Fibroblast of the aortic adventitia (primary cell): ENCODE data around the genes FLACC1 and FAM117B.

DNA sequence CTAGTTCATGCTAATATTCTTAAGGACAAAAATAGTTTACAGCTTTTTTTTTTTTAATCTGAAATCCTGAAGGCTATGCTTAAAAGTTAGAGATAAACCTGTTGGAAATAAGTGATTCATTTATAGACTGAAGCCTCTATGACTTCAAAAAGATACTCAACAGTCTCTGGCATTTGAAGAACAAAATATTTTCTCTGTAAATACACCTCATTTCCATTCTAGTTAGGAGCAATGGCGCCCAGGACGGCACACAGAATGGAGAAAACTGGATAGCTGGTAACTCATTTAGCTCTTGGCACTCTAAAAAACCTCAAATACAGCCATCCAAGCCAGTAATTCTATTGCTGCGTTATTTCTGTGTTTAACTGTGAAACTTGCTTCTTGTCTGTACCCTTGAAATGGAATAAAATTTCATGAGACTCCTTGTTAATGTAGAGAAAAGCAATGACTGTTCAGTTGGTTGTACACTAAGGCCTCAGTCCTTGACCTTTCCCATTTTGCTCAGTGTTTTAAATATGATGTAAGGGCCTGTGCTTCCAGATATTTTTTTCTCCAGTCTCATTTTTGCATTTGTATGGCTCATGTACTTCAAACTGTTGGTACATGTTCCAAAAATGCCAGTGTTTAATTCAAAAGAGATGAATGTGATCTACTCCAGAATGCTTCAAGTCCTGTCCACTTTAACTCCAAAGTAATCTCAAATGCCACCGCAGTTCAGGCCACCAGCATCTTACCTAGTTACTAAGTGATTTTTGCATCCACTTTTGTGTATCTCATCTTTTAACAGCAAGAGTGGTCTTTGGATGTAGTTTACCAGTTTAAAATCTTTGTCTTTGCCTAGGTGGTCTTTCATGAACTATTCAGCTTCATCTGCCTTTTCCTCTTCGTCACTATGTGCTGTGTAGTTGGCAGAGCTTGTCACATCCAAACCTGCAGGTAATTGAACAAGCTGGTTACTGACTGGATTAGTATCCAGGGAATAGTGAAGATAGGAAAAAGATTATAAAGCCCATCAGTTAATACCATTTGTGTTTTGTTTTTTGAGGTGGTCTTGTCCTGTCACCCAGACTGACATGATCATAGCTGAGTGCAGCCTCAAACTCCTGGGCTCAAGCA, 15.5 kb downstream of the BZW1 start:
- CAGE, long polyA plus RNA = no peak

GRCh38 chr2:200831181-200831488, 19.4 kb downstream of the BZW1 start:
- CAGE, long polyA plus RNA = no peak

- CAGE, long polyA plus RNA = no peak
Observed at GRCh38 chr2:200853379-200853607, 11.2 kb downstream of the CLK1 start.

DNA sequence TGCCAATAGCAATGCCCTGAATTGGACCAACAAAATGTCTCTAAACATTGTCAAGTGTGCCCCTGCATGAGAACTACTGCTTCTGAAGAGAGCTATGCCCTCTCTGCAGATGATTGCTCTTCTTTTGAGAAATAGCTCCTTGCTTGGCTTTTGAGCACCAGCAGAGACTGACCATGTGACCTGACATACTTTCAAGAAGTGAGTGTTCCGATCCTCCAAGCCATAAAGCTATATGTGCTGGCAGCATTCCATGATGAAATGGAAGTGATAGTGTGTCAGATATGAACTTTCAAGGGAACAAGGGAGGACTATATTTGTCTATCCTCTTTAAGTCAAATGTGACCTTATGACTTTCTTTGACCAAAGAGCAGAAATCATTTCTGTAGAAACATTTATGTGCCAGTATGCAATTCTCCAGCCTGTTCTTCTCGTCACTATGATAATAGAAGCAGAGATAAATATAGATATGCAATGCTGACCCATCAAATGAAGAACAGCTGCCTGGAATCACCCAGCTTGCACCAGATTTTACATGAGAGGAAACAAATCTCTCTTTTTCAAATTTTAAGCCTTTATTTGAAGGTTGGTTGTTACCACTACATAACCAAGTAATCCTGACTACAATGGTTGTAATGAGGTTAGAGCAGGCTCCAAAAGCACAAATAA, 14.4 kb downstream of the HYCC2 start:
- CAGE, long polyA plus RNA = no peak

DNA sequence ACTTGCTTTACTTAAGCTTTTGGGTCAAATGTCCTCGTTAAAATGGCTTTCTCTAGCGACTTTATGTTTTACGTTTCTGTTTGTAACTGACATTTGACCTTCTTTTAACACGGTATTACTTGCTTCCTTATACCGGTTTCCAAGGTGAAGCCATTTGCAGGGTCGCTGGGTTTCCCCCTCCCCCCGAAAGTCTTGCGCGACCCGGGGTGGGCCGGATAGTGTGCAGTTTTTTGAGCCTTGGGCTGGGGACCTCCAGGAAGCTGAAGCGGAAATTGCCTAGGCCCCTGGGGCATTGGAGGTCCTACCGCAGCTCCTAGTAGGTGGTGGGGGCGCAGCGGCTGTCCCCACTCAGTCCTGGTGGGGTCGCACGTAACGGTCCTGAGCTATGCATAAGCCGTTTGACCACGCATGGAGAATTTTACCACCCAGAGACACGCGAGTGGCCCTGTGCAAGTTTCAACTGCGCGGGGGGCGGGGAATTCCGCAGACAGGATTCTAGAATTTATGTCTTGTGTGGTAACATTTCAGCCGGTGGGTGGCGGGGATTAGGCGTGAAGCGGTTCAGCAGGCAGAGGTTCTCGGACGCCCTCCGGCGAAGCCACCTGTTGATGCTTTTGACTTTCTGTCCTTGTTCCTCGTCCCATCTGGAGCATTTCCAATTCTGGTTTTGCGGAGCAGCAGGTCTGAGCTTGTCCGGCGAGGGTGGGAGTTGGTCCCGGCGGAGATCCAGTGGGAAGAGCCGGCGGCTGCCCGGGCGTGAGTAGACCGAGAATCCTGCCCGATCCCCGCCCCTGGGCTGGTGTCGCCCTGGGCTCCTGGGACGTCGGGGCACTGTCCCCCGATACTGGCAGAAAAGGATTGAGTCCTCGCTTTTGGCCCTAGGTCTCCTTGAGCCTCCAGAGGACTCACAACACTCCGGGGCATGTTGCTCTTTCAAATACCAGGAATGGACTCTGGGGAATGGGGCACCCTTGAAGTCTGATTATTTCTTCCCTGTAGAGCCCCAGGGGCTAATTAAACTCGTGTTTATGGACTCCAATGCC, 2.5 kb downstream of the CFLAR start:
- CAGE, long polyA plus RNA = no peak

DNA sequence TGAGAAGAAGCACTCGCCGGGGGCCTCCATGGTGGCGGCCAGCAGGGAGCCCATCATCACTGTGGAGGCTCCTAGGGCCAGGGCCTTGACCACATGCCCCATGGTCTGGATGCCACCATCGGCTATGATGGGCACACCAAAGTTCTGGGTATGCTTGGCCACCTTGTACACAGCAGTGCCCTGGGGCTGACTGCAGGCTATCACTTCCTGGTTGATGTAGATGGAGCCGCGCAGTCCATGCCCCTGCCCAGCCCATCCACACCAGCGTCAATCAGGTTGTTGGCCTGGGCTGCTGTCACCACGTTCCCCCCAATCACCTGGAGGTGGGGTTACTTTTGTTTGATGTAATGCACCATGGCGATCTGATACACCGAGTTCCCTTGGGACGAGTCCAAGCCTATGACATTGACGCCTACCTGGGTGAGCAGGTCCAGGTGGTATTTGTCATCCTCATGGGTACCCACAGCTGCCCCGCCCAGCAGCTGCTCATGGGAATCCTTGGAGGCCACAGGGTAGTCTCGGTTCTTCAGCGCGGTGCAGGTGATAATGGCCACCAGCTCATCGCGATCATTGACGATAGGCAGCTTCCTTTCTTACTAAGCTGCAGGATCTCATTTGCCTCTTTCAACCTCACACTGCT, 22.0 kb downstream of the CFLAR start:
- CAGE, long polyA plus RNA = no peak

DNA sequence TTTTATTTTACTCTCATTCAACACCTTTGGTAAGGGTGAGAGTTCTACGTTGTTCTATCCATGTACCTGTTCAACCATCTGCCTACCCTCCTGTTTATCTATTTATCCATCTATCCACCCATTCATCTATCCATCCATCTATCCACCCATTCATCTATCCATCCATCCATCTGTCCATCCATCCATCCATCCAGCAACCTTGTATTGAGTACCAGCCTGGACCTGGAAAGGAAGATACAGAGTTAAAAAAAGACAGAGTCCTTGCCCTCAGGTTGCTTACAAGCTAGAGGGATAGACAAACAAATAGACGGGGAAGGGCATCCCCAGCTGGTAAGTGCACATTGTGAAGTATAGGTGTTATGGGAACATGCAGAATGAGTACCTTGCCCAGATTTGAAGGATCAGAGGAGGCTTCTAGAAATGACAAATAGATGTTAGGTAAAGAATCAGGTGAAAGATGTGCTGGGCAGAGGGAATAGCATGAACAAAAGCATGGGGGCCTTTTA, 26.7 kb downstream of the CASP10 start:
- CAGE, long polyA plus RNA = no peak

- CAGE, long polyA plus RNA = no peak
Observed at GRCh38 chr2:201283156-201283355, 22.7 kb downstream of the CASP8 start.

GRCh38 chr2:201357073-201357737, at the start of gene FLACC1:
FLACC1 (minus strand) TSS chr2:201357345.
- CAGE, long polyA plus RNA = no peak

GRCh38 chr2:201758977-201759577, 21.7 kb downstream of the ALS2 start:
- CAGE, long polyA plus RNA = no peak

- CAGE, long polyA plus RNA = no peak
Observed at GRCh38 chr2:201995868-201996413, 37.7 kb upstream of the FZD7 start.

GRCh38 chr2:202161397-202161918, 76.9 kb downstream of the SUMO1 start:
- CAGE, long polyA plus RNA = no peak

DNA sequence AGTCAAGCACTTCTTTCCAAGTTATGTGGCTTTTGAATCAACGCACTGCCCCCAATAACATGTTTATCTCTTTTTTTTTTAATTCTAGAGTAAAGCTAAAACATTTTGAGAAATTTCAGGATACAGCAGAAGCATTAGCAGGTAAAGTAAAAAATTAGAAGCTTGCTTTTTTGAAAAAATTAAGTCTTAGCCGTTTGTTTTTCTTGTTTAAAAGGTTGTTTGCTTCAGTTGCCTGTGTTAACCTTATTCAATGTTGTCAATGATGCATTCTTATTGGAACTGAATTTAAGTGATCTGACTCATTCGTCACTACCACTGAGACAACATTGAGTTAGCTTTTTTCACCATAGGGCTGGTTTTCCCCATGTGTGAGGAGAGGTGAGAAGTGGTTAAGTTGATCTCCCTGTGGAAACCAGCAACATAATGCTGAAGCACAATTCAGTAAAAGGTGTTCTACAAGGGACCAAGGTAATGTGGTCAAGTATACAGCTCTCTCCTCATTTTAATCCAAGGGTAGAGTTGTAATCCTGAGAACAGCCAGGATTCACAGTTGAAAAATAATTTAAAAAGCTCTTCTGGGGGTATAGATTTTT, 12.4 kb downstream of the NOP58 start:
- CAGE, long polyA plus RNA = no peak

DNA sequence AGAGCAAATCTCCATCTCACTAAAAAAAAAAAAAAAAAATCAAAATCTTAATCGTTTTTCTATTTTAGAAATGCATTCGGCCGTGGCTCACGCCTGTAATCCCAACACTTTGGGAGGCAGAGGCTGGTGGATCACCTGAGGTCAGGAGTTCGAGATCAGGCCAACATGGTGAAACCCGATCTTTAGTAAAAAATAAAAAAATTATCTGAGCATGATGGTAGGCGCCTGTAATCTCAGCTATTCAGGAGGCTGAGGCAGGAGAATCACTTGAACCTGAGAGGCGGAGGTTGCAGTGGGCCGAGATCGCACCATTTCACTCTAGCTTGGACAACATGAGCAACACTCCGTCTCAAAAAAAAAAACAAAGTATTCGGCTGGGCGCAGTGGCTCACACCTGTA, 22.9 kb downstream of the NOP58 start:
- CAGE, long polyA plus RNA = no peak

DNA sequence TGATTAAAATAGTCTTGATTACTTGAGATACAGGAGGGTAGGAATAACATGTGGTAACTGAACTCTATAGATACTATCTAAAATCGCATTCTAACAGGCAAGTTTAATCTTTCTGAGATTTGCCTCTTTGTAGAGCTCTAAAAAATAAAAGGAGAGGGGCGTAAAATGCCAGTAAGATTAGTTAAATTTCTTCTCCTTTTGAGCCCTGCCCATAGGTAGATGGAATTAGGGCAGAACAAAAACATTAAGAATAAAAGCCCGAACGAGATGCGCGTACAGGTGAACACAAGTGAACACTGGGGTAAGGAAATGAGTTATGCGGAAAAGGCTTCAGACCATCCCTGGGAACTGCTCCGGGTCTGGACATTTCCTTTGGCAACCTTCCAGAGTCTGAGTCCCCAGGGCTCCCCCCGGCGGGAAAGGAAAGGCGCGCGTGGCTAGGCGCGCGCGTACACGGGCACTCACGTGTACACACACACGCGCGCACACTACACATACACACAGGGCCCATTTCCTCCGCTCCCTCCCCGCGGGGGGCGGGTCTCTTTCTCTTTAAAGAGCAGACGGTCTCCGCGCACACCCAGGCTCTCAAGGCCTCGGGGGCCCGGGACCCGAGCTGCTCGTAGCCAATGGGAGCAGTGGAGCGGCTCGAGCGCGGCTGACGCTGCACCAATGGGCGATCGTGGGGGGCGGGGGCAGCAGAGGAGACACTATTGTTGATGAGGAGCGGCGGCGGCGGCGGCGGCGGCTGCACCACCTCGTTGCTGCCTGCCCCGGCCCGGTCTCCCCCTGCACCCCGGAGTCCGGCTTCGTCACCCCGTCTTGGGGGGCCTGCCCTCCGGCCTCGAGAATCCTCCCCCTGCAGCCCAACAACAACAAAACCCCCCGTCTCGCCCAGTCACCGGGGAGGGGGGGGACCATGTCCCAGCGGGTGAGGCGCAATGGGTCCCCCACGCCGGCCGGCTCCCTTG, at the start of gene FAM117B:
TSS of gene FAM117B (plus strand) at position 701 of the 971 bp plus-strand sequence.
- CAGE, long polyA plus RNA = no peak

DNA sequence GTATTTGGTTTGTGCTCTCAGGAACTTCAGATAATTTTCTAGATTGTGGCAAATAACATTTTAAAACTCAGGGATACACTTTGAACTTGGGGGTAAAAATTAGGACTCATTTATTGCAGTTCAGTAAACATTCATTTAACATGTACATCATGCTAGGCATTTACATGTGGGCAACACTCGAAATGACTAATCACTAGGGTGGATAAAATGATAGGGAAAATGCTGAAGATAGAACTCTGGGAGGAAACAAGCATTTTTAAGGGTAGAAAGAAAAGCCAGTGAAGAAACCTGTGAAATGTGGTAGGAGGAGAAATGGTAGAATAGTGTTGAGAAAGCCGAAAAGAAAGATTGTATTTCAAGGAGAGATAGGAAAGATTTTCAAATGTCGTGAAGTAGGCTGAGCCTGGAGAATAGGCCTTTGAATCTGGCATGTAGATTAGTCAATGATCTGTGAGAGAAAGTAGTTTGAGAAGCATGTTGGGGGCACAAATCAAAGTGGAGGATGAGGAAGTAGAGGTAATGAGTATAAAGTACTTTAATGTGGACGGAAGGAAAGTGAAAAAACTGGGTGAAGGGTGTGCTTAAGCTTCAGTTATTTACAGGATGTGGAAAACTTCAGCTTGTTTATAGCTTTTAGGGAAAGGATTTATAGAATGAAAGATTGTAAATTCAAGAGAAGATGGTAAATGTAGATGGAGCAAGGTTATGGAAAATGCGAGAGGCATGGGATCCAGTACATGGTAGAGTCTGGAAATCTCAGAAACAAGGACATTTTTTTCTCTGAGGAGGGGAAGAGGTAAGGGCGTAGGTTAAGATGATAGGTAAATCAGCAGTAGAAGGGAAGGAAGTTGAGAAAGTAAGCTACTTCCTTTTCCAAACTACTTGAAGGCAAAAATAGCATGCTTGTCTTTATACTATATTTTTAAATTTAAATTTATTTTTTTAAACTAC, 8.1 kb downstream of the FAM117B start:
- CAGE, long polyA plus RNA = no peak

DNA sequence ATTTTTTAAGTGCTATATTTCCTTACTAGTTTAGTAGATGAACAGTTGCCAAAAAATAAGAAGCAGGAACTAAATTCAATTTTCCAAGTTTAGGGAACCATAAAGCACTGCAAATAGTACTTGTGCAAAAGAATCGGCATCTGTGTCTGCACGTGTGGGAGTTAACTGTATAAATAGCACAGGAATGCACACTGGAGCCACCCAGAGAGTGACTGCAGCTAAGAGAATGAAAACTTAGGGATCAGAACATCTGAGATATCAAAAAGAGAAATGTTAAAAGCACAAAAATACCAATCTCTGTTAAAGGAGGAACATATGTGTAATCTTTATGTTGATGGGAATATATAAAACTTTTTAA, 55.5 kb downstream of the ICA1L start:
- CAGE, long polyA plus RNA = no peak

GRCh38 chr2:203105844-203106200, 91.1 kb downstream of the NBEAL1 start:
- CAGE, long polyA plus RNA = no peak

GRCh38 chr2:203498015-203498780, 36.9 kb downstream of the RAPH1 start:
- CAGE, long polyA plus RNA = no peak

- CAGE, long polyA plus RNA = no peak
Observed at GRCh38 chr2:203705143-203705712, 1.2 kb upstream of the CD28 start.